Ovary (tissue), 7 donors: ENCODE results near the genes TMPRSS6 and GCAT.

GRCh38 chr22:37062986-37063669, 11.6 kb downstream of the KCTD17 start:
- PRO-cap, 7 experiments, result no peak in any of the 7 experiments
- RAMPAGE, long total RNA, 2 experiments, result no peak in any of the 2 experiments

DNA sequence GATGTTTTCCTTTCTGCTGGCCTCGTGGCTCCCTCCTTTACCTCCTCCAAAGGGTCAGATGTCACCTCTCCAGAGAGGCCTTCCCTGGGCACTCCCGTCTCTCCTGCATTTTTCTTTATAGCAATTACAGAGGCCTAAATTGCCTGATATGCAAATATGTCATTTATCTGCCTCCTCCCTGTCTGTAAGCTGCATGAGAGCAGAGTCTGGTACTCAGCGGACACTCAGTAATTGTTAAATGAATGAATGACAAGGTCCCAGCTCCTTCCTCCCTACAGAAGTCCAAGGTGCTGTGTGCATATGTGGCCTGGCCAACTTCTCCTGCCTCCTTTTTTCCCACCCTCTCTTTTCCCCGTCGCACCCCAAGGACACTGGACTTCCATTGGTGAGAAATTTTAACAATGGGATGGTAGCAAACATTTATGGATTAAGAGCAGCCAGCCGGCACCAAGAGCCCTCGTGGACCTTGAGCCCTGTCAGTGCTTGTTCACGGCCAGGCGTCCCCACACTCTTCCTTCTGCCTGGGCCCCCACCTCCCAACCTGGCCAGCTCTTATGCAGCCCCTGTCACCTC, 1.7 kb downstream of the TMPRSS6 start:
- PRO-cap, 7 experiments, result no peak in any of the 7 experiments
- RAMPAGE, long total RNA, 2 experiments, result no peak in any of the 2 experiments

DNA sequence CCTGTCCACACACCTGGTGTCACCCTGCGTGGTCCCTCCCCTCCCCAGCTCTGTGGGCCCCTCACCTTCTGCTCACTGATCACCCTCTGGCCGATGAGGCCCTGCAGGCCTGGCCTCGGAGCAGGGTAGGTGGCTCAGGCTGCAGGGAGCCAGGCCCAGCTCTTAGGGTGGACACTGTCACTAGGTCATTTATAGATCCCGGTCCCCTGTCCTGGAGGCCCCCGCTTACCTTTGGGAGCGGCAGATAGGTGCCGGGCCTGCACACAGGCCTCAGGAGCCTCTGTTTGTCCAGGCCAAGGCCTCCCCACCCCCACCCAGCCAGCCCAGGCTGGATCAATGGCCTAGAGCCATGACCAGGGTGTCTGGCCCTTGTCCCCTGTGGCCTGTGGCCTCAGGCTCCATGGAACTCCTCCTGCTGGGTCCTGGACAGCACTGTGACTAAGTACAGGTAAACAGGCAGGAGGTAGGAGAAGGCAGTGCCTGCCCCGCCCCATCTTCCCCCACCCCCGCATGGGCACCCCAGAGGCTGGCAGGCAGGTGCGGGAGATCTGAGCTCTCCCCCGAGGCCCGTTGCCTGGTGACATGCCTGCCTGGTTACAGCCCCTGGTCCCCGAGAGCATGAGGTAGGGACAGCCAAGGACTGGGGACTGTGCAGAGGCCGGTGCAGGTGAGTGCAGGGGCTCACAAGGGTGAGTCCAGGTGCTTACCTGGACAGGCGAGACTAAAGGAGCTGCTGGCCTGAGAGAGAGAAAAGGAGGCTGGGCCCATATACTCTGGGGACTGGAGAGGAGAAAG, at the start of gene TMPRSS6:
TSS of gene TMPRSS6 (minus strand) at position 440 of the 795 bp plus-strand sequence.
- PRO-cap, 7 experiments, result no peak in any of the 7 experiments
- RAMPAGE, long total RNA, 2 experiments, result no peak in any of the 2 experiments

GRCh38 chr22:37179968-37180558, 8.0 kb downstream of the C1QTNF6 start:
- PRO-cap, 7 experiments, result no peak in any of the 7 experiments
- RAMPAGE, long total RNA, 2 experiments, result no peak in any of the 2 experiments

- PRO-cap, 7 experiments, result peak in 7 of 7 experiments; most common plus-strand start chr22:37198728 (in 7); most common minus-strand start chr22:37198566 (in 4)
- RAMPAGE, long total RNA, 2 experiments, result no peak in any of the 2 experiments
Observed at GRCh38 chr22:37198277-37199266, 10.5 kb upstream of the C1QTNF6 start.

GRCh38 chr22:37284082-37284788, 1.9 kb downstream of the CYTH4 start:
- PRO-cap, 7 experiments, result no peak in any of the 7 experiments
- RAMPAGE, long total RNA, 2 experiments, result no peak in any of the 2 experiments

DNA sequence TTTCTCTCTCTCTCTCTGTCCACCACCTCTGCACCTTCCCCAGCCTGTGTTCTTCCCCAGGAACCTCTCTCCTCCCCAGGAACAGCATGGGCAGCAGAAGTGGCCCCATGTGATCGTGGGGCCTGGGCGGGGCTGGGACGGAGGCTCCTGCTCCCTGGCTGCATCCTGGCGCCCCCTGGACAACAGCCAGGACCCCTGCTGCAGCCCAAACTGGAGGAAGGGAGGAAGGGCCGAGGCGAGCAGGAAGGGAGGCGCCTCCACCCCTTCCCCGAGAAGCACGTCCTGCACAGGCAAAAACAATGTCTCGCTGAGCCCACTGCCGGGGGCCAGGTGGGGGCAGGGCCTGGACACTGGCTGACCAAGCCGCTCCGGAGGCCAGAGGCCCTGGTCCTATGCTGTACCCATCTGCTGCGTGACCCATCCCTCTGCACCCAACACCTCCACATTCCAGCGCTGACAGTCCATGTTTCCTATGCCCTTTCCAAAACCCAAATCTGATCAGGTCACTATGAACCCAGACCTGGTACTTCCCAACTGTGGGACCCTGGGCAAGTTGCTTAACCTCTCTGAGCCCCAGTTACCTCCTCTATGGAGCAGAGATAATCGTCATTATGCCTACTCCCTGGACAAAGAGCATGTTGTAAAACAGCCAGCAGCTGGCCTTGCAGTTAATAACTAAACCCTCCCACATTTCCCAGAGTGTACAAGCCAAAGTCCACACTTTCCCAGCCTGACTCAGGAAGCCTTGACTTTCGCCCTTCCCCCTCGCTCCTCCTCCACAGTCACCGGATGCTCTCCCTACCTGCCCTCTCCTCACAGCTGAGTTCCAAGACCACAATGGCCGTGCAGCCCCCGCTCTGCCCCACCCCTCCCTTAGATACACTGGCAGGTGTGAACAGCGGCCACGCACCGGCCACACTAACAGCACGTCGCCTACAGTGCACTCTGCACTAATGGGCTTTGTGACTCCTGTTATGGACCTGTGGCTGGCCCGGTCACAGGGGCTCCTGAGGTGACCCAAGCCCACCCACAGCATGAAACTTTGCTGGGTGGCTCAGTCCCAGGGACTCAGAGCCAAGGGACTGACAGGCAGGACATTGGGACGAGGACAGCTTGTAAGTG, 15.3 kb upstream of the MFNG start:
- PRO-cap, 7 experiments, result no peak in any of the 7 experiments
- RAMPAGE, long total RNA, 2 experiments, result no peak in any of the 2 experiments

DNA sequence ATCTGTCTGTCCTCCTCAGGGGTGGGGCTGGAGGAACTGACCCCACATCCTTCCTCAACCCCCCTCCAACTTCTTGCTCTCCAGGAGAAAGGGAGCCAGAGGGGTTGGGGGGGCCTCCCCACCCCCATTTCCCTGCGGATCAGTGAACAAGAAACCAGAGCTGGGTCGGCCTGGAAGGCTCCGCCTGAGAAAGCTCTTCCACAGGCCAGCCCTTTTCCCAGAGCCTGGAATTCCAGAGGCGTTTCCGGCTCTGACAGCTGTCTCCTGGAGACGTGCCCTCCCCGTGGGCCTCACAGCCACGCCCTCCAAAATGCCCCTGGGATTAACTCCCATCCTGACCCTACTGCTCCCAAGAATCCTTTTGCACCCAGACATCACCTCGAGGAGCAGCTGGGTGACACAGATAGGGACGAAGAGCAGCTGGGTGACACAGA, 7.8 kb upstream of the CDC42EP1 start:
- PRO-cap, 7 experiments, result peak in 4 of 7 experiments; most common minus-strand start position 186 of the sequence (in 2)
- RAMPAGE, long total RNA, 2 experiments, result no peak in any of the 2 experiments

DNA sequence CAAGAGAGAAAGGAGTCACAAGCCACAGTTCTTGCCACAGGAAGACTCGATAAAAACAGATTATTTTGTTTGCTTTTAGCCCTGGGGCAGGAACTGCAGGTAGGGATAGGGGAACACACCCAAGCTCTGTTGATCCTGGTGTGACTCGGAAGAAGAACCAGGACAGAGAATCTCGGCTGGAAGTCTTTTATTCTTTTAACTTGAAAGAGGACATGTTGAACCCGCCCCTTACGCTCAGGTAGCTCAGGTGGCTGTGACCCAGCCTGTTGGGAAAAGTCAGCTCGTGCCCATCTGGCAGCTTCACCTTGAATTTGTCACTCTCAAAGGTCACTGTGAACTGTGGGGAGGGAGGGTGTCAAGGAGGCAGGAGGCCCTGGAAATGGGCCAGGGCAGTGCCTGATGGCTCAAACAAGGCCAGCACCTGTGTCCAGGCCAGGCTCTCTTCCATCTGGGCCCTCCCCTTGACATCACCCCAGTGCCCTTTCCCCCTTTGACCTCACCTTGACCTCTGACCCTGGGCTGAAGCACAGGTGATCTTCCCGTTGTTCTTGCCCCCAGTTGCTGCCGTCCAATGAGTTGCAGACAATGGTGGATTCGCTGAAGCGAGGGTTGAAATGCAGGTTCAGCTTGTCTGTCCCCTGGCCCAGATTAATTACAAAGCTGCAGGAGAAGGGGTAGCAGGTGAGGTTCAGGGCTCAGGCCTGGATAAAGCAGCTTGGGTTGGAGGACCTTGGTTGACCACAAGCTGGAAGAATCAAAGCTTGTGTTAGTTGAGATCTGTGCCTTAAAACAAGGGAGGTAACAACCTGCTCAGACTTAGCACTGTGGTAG, 9.6 kb downstream of the LGALS2 start:
- PRO-cap, 7 experiments, result no peak in any of the 7 experiments
- RAMPAGE, long total RNA, 2 experiments, result no peak in any of the 2 experiments

DNA sequence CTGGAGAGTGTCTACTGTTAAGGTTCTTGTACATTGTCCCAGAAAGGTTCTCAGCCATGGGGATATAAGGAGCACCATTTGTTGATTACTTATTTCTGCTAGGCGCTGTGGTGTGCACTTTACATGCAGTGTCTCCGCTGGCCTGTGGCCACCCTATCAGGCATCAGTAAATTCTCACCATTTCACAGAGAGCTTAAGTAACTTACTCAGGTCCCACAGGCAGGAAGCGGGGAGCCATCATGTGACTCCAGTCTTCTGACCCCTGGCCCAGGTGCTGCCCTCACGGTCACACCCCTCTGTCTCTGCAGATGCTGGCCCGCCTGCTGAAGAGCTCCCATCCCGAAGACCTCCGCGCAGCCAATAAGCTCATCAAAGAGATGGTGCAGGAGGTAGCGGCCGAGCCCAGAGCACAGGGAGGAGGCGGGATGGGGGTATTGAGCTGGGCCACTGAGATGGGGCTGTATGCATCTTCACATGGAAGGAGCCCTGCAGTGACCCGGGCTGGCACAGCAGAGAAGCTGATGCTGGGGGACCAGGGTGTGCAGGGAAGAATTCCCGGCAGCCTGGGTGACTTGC, 12.8 kb downstream of the GGA1 start:
- PRO-cap, 7 experiments, result no peak in any of the 7 experiments
- RAMPAGE, long total RNA, 2 experiments, result no peak in any of the 2 experiments

GRCh38 chr22:37633558-37634416, 5.7 kb upstream of the SH3BP1 start:
- PRO-cap, 7 experiments, result peak in 7 of 7 experiments; most common plus-strand start chr22:37634160 (in 5); most common minus-strand start chr22:37633890 (in 3)
- RAMPAGE, long total RNA, 2 experiments, result no peak in any of the 2 experiments

DNA sequence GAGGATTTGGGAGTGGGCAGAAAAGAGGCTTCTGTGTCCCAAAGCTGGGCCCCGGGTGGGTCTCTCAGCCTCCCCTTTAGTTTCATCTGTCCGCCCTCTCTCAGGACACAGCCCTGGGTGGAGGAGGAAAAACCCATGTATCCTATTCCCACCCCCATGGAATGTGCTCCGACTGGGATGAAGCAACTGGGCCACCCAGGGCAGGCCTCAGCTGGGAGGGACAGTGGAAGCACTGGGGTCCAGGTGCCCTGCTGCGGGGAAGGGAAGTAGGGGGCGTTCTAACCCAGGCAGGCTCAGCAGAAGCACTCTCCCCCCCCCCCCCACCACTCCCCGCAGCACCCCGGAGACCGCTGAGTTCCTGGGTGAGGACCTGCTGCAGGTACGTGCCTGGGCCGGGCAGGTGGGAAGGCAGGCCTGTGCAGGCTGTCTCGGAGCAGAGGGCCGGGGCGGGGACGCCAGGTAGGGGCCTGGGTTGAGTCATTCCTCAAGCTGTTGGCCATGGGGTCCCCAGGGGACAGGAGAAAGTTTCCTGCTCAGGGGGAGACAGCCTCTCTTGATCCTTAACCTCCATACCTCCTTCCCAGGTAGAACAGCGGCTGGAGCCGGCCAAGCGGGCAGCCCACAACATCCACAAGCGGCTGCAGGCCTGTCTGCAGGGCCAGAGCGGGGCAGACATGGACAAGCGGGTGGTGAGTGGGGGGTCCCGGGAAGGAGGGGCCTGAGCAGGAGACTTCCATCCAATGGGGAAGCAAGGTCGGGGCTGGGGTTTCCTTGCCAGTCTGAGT, 1.5 kb downstream of the SH3BP1 start:
- PRO-cap, 7 experiments, result no peak in any of the 7 experiments
- RAMPAGE, long total RNA, 2 experiments, result no peak in any of the 2 experiments

GRCh38 chr22:37649852-37650941, 8.3 kb upstream of the PDXP start:
- PRO-cap, 7 experiments, result no peak in any of the 7 experiments
- RAMPAGE, long total RNA, 2 experiments, result no peak in any of the 2 experiments

GRCh38 chr22:37655609-37656210, 2.8 kb upstream of the PDXP start:
- PRO-cap, 7 experiments, result no peak in any of the 7 experiments
- RAMPAGE, long total RNA, 2 experiments, result no peak in any of the 2 experiments

DNA sequence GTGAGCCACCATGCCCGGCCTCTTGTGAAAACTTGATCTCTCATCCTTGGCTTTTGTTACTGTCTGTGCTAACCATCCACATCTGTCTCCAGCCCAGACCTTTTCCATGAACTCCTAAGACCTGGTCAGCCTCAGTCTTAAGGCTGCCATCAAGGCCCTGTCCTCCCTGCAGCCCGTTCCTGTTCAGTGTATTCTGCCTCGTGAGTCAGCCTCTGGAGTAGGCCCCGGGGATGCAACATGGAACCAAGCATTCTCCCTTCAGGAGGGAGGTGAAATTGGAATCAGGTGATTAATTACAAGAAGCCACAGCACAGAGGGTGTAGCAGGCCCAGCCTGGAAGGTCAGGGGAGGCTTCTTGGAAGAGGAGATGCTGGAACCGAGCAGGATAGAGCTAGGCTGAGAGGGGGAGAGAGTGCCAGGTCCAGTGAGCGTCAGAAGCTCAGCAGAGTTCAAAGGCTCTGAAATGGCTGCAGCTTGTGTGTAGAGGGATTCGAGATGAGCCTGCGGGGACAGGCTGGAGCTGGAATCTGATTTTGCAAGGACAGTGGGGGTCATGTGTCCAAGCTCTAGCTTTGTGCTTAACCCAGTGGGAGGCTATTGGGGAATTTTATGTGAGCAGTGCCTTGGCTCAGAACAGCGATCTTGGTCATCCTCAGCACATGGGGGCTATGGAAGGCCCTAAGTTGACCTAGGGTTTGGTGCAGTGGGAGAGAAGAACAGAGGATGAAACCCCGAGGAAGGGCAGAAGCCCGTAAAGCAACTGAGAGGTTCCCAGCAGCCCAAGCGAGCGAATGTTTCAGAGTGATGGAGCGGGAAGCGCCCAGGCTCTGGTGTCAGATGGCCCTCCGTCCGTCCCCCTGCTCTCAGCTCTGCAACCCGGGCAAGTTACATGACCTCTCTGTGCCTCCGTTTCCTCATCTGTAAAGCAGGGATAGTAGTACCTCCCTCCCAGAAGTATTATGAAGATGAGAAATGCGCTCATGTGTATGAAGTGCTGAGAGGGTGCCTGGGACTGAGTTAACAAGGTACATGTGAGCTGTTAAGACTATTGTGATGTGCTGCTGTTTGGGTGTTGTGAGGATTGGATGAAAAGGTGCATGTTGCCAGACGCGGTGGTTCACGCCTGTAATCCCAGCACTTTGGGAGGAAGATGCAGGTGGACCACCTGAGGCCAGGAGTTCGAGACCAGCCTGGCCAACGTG, 25.3 kb upstream of the H1-0 start:
- PRO-cap, 7 experiments, result no peak in any of the 7 experiments
- RAMPAGE, long total RNA, 2 experiments, result no peak in any of the 2 experiments

DNA sequence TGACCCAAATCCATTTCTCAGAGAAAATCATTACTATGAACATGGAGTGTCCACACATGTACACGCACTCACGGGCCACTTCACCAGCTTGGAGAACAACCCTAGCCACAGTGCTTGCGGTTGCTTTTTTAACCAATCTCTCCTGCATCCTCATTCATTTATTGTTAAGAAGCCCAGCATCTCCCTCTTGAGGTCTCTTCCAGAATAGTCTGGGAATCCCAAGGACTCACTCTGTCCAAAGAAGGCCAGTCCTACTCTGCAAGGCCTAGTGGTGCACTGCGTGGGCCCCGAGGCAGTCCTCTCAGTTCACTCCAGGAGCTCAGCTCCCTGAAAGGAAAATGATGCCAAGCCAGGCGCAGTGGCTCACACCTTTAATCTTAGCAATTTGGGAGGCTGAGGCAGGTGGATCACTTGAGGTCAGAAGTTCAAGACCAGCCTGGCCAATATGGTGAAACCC, 13.2 kb upstream of the H1-0 start:
- PRO-cap, 7 experiments, result no peak in any of the 7 experiments
- RAMPAGE, long total RNA, 2 experiments, result no peak in any of the 2 experiments

- PRO-cap, 7 experiments, result no peak in any of the 7 experiments
- RAMPAGE, long total RNA, 2 experiments, result no peak in any of the 2 experiments
Observed at GRCh38 chr22:37796168-37796383, 9.0 kb upstream of the H1-0 start.

- PRO-cap, 7 experiments, result no peak in any of the 7 experiments
- RAMPAGE, long total RNA, 2 experiments, result no peak in any of the 2 experiments
Observed at GRCh38 chr22:37803148-37804110, 1.6 kb upstream of the H1-0 start.

DNA sequence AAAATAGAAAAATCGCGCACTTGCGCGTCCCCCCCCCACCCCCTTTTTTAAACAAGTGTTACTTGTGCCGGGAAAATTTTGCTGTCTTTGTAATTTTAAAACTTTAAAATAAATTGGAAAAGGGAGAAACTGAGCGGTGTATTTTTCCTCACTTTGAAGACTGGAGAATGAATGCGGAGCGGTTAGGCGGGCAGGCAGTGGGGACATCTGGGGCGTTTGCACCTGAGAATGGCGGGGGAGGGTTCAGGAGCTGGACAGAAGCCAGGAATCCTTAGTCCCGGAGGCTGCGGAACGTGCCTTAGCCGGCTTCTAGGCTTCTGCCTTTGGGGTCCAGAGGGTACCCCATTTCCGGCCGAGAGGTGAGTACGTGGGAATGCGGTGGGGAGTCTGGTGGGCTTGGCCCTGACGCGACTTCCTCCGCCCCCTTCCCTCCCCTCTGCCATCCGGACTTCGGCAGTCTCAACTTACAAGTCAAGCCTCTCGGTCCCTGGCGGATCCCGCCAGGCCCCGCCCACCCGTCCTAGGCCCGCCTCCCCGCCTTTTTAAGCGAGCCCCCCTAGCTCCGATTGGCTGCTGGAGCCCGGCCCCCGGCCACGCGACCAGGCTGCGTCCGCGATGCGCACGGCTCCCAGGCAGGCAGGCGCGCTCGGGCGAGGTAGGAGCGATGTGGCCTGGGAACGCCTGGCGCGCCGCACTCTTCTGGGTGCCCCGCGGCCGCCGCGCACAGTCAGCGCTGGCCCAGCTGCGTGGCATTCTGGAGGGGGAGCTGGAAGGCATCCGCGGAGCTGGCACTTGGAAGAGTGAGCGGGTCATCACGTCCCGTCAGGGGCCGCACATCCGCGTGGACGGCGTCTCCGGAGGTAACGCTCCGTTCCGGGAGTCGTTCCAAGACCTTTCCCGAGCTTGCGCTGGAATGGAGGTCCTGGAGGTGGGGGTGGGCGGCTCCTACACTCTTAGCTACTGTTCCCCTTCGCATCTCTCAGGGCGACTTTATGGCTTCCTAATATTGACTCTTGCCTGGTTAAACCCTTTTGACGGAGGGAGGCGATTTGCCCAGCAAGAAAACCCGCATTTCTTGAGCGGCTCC, at the start of gene GCAT:
TSS of gene GCAT (plus strand) at position 631 of the 1,087 bp plus-strand sequence.
- PRO-cap, 7 experiments, result peak in 7 of 7 experiments; most common plus-strand start position 635 of the sequence (in 6); most common minus-strand start position 438 of the sequence (in 4)
- RAMPAGE, long total RNA, 2 experiments, result start-site peak on the plus strand in 1 of 2 experiments, centred at position 632 of the sequence, 89 reads per replicate

- PRO-cap, 7 experiments, result peak in 1 of 7 experiments; most common plus-strand start chr22:37862831 (in 1)
- RAMPAGE, long total RNA, 2 experiments, result no peak in any of the 2 experiments
Observed at GRCh38 chr22:37862653-37863282, 13.5 kb downstream of the EIF3L start.